Caco-2 (cell line): ENCODE measurements around a stretch of chr17.

- PRO-cap = no peak
- RRBS = 93% methylated on average over 1 of the region's 16 CpGs
These were observed 123.7 kb downstream of the METRNL start for GRCh38 chr17:83202818-83203726.